Uterus (tissue), 7 donors: Measurements from ENCODE around the genes HCLS1 and PDIA5.

DNA sequence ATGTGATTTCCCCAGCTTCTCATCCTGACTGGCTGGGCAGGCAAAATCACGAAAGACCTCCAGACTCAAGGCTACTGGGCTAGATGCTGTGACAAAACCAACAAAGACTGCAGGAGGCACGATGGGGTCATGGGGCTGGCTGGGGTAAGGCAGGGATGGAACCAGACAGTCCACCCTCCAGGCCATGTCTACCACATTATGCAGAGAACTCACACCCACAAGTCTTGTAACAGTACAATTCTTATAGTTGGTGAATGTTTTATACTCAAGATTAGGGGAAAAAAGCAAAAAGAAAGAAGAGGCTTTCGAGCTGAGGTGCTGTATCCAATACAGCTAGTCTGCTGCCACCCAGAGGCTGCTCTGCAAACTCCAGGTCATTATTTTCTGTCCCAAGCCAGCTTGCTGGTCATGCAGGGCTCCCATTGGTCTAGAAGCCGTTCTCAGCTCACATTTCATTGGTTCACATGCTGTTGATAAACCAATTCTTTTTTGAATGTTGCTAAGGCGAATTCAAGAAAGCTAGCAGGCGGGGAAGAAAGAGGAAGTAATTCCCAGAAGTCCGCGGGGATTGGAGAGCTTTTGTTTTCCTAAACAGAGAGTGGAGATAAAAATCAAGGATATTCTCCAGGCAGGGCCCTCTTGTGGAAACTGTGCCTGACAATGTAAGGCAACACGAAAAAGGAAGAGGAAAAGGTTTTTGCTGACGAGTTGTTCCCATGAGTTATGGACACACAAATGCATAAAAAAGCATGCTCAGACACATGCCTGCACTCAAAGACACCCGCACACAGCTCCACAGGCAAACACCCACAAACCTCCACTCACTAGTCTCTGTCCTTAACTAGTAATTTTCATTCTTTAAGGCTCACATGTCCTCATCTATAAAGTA lies 33.5 kb downstream of the FSTL1 start:
- PRO-cap, 4 experiments = peak in 3 of 4 experiments; most common plus-strand start position 502 of the sequence (in 2); most common minus-strand start position 362 of the sequence (in 3)
- RAMPAGE, long total RNA, 2 experiments = no peak in any of the 2 experiments
- RRBS = no CpG with 5 or more reads among the region's 11 CpGs

GRCh38 chr3:120642204-120642959 lies 39.7 kb downstream of the HGD start:
- PRO-cap, 4 experiments = no peak in any of the 4 experiments
- RAMPAGE, long total RNA, 2 experiments = no peak in any of the 2 experiments
- RRBS = no CpG with 5 or more reads among the region's 7 CpGs

DNA sequence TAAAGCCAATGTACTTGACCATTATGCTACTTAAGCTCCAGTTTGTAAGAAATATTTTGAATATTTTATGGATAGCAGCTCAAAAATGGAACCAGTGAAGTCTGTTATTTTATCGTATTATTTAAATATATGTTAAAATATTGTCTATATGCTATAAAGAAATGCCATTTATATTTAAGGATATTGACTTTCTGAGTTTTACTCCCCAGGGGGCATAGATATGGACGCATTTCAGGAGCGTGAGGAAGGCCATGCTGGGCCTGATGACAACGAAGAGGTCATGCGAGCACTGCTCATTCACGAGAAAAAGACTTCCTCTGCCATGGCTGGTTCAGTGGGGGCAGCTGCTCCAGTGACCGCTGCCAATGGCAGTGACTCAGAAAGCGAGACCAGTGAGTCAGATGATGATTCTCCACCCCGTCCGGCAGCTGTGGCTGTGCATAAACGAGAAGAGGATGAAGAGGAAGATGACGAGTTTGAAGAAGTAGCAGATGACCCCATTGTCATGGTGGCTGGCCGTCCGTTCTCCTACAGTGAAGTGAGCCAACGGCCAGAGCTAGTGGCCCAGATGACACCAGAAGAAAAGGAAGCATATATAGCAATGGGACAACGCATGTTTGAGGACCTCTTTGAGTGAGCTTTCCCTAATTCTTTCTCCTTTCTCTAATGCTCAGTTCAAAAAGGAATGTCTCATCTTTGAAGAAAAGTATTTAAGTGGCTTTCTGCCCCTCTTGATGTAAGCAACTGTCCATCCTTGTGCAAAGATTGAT lies 38.5 kb downstream of the GTF2E1 start:
- PRO-cap, 4 experiments = no peak in any of the 4 experiments
- RAMPAGE, long total RNA, 2 experiments = start-site peak on the plus strand in 1 of 2 experiments, centred at position 396 of the sequence, 6 reads per replicate
- RRBS = no CpG with 5 or more reads among the region's 16 CpGs

DNA sequence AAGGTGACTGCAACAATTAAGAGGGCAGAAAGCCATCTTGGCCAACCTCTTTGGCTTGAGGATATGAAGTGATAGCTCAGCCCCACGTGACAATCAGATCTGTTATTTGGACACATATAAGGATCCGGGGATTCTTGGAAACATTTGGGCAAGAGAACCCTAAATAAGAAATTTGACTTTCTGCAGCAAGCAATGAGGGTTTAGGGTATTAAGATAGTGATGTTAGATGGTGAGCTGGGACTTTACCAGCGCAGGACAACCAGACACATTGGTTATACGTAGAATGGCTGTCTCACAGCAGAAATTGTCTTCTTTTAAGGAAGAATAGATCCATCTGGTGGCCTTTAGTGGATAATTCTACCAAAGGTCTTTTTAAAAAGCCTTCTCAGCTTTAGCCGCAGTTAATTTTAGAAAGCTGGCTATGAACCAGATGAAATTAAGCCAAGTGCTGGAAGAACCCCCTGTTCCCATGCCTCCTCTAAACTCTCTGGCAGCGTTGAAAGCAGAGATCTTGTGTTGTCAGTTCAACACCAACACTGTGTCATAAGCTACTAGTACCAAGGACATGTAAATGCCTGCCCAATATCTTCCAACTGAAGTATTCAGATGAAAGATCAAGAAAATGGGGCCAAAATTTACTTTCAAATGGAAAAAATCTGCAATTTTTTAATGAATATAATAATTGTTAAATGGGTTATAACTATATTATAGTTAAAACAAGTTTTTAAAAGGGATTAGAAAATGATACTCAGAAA lies 12.2 kb downstream of the HCLS1 start:
- PRO-cap, 4 experiments = no peak in any of the 4 experiments
- RAMPAGE, long total RNA, 2 experiments = no peak in any of the 2 experiments
- RRBS = no CpG with 5 or more reads among the region's 6 CpGs

- PRO-cap, 4 experiments = peak in 4 of 4 experiments; most common minus-strand start chr3:121660898 (in 2)
- RAMPAGE, long total RNA, 2 experiments = start-site peak on the minus strand in 1 of 2 experiments, at chr3:121660895-121660900 at its widest, 149 reads per replicate
- RRBS = no CpG with 5 or more reads among the region's 11 CpGs
Measured at GRCh38 chr3:121660189-121661281, at the start of gene HCLS1. Gene HCLS1 (minus strand): TSS chr3:121660903.

GRCh38 chr3:121698501-121698992 lies 37.8 kb upstream of the HCLS1 start:
- PRO-cap, 4 experiments = no peak in any of the 4 experiments
- RAMPAGE, long total RNA, 2 experiments = no peak in any of the 2 experiments
- RRBS = no CpG with 5 or more reads among the region's 1 CpG

DNA sequence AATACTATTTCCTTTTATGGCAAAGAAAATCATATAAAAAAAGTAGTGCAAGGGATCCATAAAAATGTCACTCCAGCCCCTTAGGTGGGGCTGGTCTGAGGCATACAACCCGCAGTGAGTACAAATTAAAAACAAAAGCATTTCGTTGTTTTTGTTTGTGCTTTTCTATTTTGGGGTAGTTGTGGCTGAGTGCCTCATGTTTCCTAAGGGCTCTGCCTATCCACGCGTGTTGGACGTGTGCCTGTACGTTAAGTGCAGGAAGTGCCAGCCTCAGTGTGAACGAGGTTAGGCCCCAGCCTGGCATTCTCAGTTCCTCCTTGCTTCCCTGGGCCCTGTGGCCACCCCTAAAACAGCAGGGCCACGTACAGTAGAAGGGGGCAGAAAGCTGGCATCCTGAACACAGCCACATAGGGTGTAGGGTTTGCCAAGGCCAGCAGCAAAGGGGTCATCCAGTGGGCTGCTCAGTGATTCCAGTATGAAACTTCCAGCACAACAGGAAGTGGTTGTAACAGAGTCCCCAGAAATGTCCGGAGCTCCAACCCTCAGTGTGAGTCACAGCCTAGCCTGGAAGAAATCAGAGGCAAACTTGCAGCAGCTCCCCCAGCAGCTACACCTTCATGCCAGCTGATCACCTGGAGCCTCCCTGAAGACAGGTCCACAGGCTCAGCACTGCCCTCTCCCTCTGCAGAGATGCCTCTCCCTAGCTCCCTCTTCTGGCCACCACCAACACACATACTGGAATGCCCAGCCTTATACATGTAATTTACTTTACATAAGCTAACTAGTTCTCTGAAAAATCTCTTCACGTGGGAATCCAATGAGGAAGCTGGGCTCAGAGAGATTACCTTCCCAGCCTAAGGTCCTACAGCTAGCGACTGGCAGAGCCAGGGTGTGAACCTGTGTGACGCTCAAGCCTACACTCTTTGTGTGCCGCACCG lies 26.8 kb downstream of the ILDR1 start:
- PRO-cap, 4 experiments = peak in 1 of 4 experiments; most common plus-strand start position 309 of the sequence (in 1)
- RAMPAGE, long total RNA, 2 experiments = no peak in any of the 2 experiments
- RRBS = no CpG with 5 or more reads among the region's 14 CpGs

GRCh38 chr3:122020831-122021401 lies 1.1 kb downstream of the ILDR1 start:
- PRO-cap, 4 experiments = peak in 2 of 4 experiments; most common plus-strand start chr3:122021245 (in 2)
- RAMPAGE, long total RNA, 2 experiments = no peak in any of the 2 experiments
- RRBS = no CpG with 5 or more reads among the region's 3 CpGs

GRCh38 chr3:122064266-122064776 lies 9.2 kb downstream of the CD86 start:
- PRO-cap, 4 experiments = no peak in any of the 4 experiments
- RAMPAGE, long total RNA, 2 experiments = no peak in any of the 2 experiments
- RRBS = no CpG with 5 or more reads among the region's 4 CpGs

DNA sequence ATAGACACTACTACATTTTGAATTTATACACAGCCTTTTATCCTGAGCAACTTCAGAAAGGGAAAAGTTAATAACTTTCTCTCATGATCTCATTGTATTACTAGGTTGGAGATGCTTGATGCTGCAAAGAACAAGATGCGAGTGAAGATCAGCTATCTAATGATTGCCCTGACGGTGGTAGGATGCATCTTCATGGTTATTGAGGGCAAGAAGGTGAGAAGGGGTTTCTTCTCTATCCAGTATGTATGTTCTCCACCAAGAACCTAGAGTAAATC lies 8.7 kb downstream of the WDR5B start:
- PRO-cap, 4 experiments = no peak in any of the 4 experiments
- RAMPAGE, long total RNA, 2 experiments = no peak in any of the 2 experiments
- RRBS = no CpG with 5 or more reads among the region's 2 CpGs

DNA sequence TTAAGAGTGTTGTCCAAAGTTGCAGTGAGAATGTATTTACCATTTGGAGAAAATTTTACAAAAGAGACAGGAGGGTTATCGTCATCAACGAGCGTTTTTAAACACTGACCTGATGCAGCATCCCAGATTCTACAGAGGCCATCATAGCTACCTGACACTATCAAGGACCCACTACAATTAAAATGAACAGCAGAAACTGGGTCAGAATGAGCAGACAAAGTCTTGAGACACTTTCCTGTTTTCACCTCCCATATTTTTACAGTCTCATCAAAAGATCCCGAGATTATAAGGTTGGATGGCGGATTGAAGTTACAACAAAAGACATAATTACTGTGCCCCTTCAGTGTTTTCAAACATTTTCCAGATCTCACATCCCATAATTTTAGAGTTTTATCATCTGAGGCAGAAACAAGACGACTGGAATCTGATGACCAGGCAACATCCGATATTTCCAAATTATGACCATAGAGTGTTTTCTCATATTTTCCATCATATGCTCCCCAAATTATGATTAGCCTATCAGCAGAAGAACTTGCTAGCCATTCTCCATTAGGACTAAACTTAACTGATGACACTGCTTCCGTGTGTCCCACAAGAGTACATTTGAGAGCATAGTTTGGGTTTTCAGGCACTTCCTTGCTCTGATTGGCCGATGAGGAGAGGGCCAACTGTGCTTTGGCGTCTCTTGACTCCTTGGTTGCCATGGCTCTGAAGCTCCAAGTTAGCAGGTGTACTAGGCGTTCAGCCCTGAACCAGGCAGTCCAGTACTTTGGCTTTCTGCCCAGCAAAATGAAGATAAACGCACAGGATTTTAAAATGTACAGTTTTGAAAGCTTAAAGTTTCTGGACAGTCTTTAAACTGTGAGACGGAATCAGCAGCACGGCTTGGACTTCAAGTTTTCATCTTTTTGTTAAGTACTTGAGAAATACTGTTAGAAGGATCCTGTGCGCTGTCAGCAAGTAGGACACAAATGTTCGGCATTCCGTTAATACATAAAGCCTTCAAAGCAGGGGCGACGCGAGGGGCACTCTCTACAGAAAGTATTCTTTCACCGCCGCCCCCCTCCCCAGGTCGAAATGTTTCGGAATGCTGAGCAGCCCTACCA lies 684 bp downstream of the WDR5B start:
- PRO-cap, 4 experiments = no peak in any of the 4 experiments
- RAMPAGE, long total RNA, 2 experiments = no peak in any of the 2 experiments
- RRBS = no CpG with 5 or more reads among the region's 24 CpGs

- PRO-cap, 4 experiments = no peak in any of the 4 experiments
- RAMPAGE, long total RNA, 2 experiments = no peak in any of the 2 experiments
- RRBS = no CpG with 5 or more reads among the region's 2 CpGs
Measured at GRCh38 chr3:122578841-122579272, 1.4 kb downstream of the PARP15 start.

- PRO-cap, 4 experiments = no peak in any of the 4 experiments
- RAMPAGE, long total RNA, 2 experiments = no peak in any of the 2 experiments
- RRBS = no CpG with 5 or more reads among the region's 1 CpG
Measured at GRCh38 chr3:122761922-122762291, 31.7 kb downstream of the HSPBAP1 start.

- PRO-cap, 4 experiments = no peak in any of the 4 experiments
- RAMPAGE, long total RNA, 2 experiments = no peak in any of the 2 experiments
- RRBS = no CpG with 5 or more reads among the region's 3 CpGs
Measured at GRCh38 chr3:122797268-122797710, 2.4 kb downstream of the SLC49A4 start.

DNA sequence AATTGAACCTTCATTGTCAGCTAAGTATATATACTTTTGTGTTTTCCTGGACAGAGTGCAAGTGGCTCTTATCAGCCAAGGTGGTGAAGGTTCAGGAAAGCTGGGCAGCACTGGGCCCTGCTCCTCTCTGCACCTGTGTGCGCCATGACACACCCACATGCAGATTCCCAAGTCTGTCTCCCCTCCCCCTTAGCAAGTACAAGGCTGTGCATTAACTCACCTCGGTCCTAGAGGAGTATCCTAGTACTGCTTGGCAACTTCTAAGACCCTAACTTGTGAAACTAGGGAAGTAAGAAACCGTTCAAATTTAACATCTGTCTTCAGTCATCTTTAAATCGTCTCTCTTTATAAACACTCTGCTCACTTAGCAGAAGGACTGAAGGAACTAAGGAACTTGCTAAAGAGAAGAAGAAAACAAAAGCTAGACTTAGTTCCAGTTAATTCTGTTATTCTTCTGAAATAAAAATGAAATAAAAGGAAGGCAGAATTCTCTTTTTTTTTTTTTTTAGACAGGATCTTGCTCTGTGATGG lies 85.9 kb downstream of the SLC49A4 start:
- PRO-cap, 4 experiments = peak in 2 of 4 experiments; most common plus-strand start position 264 of the sequence (in 2)
- RAMPAGE, long total RNA, 2 experiments = no peak in any of the 2 experiments
- RRBS = no CpG with 5 or more reads among the region's 4 CpGs

DNA sequence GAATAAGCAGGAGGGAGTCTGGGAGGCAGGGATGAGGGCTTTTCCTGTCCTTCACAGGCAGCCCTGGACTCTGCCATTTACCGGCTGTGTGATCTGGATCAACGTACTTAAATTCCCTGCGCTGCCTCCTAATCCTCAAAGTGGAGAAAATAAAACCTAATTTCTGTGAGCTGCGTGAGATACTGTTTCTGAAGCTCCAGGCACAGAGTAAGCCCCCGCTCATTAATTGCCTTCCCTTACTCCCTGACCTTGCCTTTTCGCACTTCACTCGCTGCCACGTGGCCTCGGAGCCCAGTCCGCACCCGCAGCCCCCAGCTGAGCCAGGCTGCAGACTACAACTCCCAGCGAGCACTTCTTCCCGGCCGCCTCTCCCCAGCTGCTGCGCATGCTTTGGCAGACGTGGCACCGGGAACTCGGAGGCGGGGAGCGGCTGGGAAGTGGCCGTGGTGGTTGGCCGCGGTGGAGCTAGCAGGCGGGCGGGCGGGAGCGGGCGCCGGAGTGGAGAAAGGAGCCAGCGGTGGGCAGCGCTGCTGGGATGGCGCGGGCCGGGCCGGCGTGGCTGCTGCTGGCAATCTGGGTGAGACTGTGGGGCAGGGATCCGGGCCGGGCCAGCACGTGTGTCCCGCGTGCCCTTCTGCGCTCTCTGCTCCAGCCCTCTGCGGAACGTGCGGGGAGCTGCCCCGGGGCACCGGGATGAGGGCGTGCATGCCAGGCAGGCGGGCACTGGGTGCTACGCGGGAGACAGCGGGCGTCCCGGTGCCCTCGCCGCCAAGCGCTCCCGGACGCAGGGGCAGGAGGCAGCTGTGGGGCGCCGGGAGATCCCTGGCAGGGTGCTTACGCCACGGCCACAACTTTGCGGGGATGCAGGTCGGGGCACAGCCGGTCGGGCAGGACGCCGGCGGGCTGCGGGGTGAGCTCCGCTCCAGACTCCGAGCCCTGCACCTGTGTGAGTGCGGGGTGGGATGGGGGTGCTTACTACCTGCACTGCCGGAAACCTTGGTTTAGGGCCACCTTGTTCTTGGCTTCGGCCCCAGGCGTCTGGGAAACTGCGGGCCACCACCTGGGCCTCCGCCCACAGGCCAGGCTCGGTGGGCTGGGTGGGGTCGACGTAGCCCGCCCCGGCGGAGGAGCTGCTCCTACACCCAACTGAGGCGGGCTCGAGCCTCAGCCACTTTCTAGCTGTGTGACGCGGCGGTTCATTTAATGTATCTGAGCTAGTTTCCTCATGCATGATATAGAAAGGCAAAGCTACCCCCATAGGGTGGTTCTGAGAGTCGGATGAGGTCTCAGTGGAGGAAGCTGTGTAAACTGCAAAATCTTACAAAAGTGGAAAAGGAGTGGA lies at the start of gene PDIA5:
PDIA5 (plus strand) TSS at position 396 of the 1,342 bp plus-strand sequence.
- PRO-cap, 4 experiments = peak in 4 of 4 experiments; most common plus-strand start position 471 of the sequence (in 3); most common minus-strand start position 270 of the sequence (in 1)
- RAMPAGE, long total RNA, 2 experiments = start-site peak on the plus strand in 1 of 2 experiments, centred at position 503 of the sequence, 25 reads per replicate
- RRBS = 2% methylated on average over 51 of the region's 91 CpGs

DNA sequence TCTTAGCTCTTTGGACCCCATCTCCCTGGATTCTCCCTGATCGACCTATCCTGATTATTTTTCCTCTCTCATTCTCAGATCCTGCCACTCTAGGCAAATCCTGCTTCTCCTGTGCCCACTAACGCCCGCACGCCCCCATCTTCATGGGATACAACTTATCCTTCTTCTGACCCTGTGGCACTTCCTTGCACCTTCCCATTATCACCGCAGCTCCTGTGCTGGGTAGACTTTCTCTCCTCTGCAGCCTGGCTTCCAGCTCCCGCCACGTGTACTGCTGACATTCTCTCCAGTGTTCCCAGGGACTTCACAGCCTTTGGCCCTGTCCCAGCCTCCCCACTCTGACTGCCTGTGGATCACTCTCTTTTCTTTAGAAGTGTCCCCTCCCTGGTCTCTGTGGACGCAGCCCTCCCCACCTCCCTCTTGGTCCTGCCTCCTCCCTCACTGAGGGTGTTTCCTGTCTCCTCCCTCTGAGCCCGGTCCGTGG lies 17.3 kb downstream of the PDIA5 start:
- PRO-cap, 4 experiments = no peak in any of the 4 experiments
- RAMPAGE, long total RNA, 2 experiments = no peak in any of the 2 experiments
- RRBS = no CpG with 5 or more reads among the region's 10 CpGs

DNA sequence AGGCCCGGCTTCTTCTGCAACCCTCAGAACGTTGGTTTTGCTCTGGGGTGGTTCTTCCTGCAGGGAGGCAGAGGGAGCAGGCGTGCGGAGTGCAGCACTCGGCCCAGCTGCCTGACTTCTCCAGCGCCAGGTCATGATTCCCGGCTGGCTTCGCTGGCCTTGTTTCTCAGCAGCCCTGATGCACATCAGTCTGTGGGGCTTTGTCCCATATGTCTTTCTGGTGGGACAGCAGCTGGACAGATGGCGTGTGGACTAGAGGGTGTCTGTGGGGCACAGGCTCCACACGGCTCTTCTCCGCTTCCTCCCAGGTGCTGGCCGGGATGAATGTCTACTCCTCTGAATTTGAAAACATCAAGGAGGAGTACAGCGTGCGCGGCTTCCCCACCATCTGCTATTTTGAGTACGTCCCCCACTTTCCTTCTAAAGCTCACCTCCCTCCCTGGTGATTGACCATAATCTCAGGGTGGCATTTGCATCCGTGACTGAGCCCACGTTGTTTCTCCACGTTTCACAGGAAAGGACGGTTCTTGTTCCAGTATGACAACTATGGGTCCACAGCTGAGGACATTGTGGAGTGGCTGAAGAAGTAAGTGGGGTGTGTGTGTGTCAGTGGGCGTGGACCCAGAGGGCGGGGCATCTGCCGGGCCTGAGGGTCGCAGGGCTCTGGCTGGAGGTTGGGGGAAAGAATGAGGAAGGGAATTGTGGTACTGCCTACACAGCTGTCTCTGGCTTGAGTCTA lies 57.1 kb downstream of the PDIA5 start:
- PRO-cap, 4 experiments = no peak in any of the 4 experiments
- RAMPAGE, long total RNA, 2 experiments = no peak in any of the 2 experiments
- RRBS = no CpG with 5 or more reads among the region's 24 CpGs

GRCh38 chr3:123129565-123129959 lies 62.7 kb downstream of the PDIA5 start:
- PRO-cap, 4 experiments = no peak in any of the 4 experiments
- RAMPAGE, long total RNA, 2 experiments = no peak in any of the 2 experiments
- RRBS = no CpG with 5 or more reads among the region's 6 CpGs

- PRO-cap, 4 experiments = no peak in any of the 4 experiments
- RAMPAGE, long total RNA, 2 experiments = no peak in any of the 2 experiments
- RRBS = no CpG with 5 or more reads among the region's 4 CpGs
Measured at GRCh38 chr3:123151445-123151971, 50.2 kb upstream of the SEC22A start.